ENCODE measurements around a stretch of chr9.

GRCh38 chr9:76835843-76836429, 70.0 kb downstream of the PRUNE2 start:
- PRO-cap: bidirectional peak, plus-strand start at chr9:76835924, minus-strand start at chr9:76835682; bidirectional peak, plus-strand start at chr9:76836202, minus-strand start at chr9:76836207
- RAMPAGE, long total RNA, 4 experiments: no peak in any of the 4 experiments

DNA sequence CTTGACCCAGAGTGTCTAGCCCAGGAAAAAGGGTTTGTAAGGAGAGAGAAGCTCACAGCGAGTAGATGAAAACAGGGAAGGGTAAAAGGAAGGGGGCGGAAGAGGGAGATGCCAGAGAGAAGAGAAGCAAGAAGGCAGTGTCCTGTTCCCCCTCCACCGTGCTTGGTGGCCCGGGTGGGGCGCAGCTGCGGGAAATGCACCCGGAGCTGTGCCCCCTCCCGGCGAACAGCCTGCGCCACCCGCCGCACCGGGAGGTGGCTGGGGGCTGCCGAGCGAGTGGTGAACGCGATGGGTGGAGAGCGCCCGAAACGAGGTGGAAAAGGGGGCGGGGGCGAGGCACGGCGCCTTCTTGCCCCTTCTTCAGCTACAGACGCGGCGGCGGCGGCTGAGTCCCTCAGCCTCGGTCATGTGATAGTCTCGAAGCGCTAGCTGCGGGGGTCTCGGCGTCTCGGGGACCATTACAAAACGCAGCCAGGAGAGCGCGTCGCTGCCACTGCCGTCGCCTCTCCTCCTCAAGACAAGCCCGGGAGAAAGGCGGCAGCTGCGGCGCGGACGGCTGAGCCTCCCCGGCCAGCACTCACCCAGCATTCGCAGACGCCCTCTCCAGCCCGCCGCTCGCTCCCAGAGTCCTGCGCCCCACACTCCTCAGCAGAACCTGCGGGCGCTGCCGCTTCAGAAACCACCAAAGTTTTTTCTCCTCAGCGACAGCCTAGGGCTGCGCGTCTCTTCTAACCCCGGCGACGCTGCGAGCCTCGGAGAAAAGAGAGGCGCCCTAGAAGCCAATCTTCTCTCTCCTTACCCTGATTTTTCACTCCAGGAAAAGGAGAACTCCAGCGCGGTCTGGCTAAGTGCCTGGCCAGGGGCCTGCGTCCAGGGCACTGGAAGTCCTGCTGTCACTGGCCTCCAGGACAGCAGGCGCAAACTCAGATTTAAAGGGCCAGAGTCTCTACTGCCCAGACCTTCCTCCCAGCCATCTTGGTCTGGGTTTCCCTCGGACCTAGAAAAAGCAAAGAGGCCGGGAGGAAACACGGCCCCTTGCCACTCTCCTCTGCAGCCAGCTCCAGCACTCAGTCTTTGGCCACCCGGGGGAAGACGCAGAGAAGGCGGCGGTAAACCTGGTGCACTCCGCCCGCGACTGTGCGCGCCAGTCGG, 825 bp upstream of the FOXB2 start:
- PRO-cap: no peak
- RAMPAGE, long total RNA, 4 experiments: no peak in any of the 4 experiments

- PRO-cap: no peak
- RAMPAGE, long total RNA, 4 experiments: no peak in any of the 4 experiments
These were observed 191.7 kb downstream of the VPS13A start for GRCh38 chr9:77369048-77369454.

DNA sequence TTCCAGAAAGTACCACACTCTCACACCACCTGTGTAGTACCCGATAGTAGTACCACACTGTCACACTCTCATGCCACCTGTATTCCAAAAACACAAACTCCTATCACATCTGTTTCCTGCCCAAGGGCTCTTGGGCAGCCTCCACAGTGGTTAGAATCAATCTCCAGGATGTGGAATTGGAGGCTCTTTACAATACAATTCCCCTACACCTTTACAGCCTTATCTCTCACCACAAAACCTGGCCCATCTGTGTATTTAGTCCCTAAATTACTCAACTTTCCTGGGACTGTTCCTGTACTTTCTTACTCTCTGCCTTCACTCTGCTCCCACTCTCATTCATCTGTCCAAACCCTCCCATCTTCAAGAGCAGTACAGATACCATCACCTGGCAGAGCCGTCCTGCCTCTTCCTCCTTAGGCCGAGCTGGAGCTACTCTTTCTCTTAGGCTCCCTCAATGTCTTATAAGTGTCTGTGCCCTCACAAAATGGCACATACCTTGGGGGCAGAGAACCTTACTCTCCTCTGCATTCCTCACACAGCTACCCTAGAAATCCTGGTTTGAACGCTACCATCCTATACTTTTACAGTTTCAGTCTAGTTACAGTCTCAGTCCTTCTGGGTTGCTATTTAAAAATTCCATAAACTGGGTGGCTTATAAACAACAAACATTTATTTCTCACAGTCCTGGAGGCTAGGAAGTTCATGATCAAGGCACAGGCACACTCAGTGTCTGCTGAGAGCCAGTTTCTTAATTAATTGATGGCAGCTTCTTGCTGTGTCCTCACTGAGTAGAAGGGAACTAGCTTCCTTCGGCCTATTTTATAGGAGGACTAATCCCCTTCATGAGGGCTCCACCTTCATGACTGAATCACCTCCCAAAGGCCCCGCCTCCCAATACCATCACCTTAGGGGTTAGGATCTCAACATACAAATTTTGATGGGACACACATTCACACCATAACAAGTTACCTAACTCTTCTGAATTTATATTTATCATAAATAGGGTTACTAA, 130.2 kb downstream of the GNAQ start:
- PRO-cap: no peak
- RAMPAGE, long total RNA, 4 experiments: start-site peak on the minus strand in 1 of 4 experiments, centred at position 240 of the sequence, 30 reads per replicate

DNA sequence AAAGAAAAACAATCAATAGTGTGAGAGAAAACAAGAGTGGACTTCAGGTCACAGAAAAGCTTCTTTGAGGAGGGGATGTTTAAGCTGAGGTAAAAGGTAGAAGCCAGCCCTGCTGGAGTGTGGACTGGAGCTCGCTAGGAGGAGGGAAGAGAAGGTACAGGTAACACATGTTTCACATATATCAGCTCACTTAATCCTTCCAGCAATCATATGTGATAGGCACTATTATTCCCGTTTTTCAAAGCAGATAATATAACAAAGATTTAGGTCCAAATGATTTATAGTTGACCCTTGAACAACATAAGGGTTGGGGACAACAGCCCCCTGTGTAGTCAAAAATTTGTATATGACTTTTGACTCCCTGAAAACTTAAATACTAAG, 341.5 kb downstream of the PSAT1 start:
- PRO-cap: no peak
- RAMPAGE, long total RNA, 4 experiments: no peak in any of the 4 experiments

DNA sequence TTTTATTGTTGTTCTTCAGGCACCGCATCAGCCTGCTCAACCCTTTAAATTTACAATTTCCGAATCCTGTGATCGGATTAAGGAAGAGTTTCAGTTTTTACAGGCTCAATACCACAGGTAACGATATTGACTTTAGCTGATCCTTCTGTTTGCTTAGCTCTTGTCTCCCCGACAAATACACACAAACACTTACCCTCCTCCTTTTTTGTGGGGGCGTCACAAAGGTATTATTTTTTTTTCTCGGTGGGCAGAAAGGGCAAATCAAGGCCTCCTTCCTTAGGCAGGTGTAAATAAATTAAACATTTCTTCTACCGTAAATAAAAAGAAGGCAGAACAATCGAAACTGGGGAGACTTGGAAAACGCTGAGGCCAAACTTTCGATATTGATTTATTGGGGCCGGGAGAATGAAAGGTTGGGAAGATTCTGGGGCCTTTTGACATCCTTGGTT, 1.9 kb downstream of the TLE4 start:
- PRO-cap: no peak
- RAMPAGE, long total RNA, 4 experiments: no peak in any of the 4 experiments

GRCh38 chr9:81306149-81306405, 383.3 kb downstream of the TLE1 start:
- PRO-cap: no peak
- RAMPAGE, long total RNA, 4 experiments: no peak in any of the 4 experiments

- PRO-cap: no peak
- RAMPAGE, long total RNA, 4 experiments: no peak in any of the 4 experiments
These were observed 316.7 kb downstream of the TLE1 start for GRCh38 chr9:81372489-81373125.

DNA sequence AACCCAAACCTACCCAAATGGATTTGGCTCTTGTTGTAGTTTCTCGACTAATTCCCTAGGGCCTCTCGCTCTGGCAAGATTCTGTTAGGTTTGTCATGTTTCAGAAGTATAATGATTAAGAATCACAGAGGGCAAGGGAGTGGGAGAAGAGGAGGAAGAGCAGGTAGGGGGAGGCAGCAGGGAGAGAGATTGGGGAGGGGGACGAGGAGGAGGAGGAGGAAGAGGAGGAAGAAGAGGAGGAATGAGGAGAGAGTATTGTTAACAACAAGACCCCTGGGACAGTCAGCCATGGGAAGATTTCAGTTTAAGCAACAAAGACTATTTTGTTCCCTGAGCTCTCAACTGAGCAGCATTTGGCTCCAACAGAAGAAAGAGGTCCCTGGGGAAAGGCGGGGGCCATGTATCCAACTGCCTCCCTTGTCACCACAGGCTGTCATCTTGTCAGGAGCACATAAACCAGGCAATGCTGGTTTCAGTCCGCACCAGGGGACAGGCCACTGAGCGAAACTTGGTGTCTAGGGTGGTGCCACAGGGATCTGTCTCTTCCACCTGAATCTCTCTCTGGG, 316.1 kb downstream of the TLE1 start:
- PRO-cap: no peak
- RAMPAGE, long total RNA, 4 experiments: no peak in any of the 4 experiments

GRCh38 chr9:81686670-81687040, 2.7 kb downstream of the TLE1 start:
- PRO-cap: no peak
- RAMPAGE, long total RNA, 4 experiments: no peak in any of the 4 experiments

GRCh38 chr9:81690127-81691011, 1.0 kb upstream of the TLE1 start:
- PRO-cap: unidirectional peak, plus-strand start at chr9:81690368
- RAMPAGE, long total RNA, 4 experiments: no peak in any of the 4 experiments

DNA sequence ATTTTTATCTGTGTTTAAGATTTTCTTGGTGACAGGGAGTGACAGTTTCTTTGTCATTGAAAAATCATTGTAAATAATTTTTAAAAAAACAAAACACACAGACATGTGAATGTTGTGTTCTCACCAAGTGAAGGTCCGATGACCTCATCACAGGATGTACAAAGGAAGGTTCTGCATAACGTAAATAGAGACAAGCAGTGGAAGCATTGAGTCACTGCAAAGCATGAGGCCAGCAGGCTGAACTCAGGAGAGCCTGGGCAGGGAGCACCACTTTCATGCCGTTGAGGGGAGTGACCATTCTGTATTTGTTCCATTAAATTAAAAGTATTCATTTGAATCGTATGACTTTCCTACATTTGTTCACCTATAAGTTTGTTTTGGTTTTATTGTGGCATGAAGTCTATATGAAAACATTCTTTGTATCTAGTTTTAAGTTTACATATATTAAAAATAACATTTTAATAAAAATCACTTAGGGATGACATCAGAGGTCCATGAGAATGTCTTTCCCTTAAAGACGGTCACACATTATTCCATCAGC, 70.4 kb upstream of the TLE1 start:
- PRO-cap: no peak
- RAMPAGE, long total RNA, 4 experiments: no peak in any of the 4 experiments

DNA sequence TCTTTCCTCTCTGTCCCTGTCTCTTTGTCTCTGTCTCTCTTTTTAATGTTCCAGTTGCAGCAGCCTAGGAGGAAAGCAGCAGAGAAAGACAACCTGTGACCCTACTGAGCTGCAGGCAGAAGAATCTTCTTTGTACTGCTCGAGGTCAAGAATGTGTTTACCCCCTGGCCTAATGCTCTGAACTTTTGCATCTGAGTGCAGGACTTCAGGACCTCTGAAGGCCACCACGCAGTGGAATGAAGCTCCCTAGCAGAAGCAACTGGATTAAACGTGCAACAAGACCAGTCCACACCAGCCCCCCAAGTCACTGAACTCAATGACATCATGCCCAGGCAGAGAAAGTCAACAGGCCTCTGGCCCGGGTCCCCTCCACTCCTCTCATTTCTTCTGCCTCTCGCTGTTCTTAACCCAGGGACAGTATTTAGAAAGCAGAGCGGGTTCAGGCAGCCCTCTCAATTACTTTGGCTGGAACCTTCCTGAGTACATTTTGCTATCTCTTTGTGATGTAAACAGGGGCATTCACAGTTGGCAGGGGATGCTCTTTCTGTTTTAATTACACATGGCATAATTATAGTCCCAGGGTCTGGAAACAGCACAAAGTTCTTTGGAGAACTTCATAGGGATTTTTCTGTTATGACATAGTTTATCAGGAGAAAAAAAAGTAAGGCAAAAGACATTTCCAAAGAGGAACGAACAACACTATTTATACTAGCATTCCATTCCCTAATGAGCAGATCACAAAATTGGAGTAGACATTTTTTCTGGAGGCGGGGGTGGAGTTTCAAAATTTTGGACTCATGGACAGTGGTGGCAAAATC, 108.3 kb upstream of the SPATA31D4 start:
- PRO-cap: no peak
- RAMPAGE, long total RNA, 4 experiments: no peak in any of the 4 experiments

DNA sequence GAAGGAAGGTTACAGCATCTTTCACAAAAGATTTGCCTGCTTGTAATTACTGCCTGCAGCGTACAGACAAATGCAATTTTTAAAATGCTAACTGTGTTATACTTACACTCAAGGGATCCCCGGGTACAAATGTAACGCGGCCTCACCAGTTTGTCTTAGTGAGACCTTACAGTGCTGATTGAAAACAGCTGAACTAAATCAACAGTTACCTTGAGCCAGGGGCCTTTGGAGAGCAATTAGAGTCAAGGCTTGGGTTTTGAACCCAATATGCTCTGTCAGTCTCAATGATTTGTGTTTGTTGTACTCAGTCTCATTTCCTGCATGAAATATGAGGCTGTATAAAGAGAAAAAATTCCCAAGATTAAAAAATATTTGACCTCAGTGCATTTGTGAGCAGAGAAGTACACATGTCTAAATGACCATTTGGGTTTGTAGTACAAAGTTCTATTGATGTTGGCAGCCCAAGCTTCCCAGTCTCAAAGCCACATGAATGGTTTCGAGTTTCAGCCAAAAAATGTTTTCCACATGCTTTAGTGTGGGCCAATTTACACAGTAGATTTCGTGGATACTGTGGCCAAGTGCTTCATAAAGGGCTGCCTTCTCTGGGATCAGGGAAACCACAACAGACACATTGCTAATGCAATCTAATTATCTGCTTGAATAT, 500.0 kb downstream of the SPATA31D1 start:
- PRO-cap: no peak
- RAMPAGE, long total RNA, 4 experiments: no peak in any of the 4 experiments

- PRO-cap: no peak
- RAMPAGE, long total RNA, 4 experiments: no peak in any of the 4 experiments
These were observed 465.5 kb downstream of the RASEF start for GRCh38 chr9:82597256-82598026.

DNA sequence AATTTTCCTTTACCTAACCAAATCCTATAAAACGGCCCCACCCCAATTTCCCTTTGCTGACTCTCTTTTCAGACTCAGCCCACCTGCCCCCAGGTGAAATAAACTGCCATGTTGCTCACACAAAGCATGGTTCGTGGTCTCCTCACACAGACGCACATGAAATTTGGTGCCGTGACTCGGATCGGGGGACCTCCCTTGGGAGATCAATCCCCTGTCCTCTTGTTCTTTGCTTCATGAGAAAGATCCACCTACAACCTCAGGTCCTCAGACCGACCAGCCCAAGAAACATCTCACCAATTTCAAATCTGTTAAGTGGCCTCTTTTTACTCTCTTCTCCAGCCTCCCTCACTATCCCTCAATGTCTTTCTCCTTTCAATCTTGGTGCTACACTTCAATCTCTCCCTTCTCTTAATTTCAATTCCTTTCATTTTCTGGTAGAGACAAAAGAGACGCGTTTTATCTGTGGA, 178.9 kb downstream of the RASEF start:
- PRO-cap: no peak
- RAMPAGE, long total RNA, 4 experiments: no peak in any of the 4 experiments

GRCh38 chr9:83041466-83042354, 21.2 kb downstream of the RASEF start:
- PRO-cap: no peak
- RAMPAGE, long total RNA, 4 experiments: no peak in any of the 4 experiments

GRCh38 chr9:83047885-83048664, 14.9 kb downstream of the RASEF start:
- PRO-cap: no peak
- RAMPAGE, long total RNA, 4 experiments: no peak in any of the 4 experiments

- PRO-cap: no peak
- RAMPAGE, long total RNA, 4 experiments: no peak in any of the 4 experiments
These were observed 203.9 kb upstream of the RASEF start for GRCh38 chr9:83266446-83267656.

DNA sequence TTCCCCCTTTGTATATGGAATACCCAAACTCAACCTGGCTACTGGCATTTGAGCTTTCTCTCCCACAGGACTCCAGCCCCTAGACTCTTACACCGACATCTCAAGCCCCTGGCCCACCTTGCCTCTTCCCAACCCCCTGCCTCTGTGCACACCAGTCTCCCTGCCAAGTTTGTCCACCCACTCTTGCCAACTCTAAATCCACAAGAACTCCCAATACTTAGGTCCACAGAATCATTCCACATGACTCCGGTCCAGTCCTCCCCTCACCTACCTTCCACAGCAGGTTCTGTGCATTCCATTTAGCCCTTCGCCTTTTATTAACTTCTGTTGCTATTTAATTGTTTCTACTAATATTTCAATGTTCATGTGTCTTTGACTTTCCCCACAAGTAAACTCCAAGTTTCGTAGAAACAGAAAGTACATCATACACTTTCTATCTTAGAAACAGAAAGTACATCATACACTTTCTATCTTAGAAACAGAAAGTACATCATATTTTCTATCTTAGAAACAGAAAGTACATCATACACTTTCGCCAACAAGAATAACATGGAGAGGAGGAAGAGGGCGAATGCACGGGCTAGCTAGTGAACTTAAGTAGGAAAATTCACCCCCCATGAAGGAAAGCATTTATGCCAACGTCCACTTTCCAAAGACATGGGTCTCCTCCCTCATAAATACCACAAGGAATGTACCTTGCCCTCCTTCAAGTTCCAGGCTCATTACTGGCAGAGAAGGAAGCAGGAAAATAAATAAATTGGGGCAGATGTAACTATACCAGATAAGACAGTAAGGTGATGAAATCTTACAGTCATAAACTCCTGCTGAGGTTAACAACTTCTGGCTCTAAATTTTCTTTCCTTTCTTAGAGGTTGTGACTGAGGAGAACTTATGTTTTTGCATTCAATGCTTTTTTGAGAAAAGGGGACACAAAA, 64.8 kb downstream of the FRMD3 start:
- PRO-cap: no peak
- RAMPAGE, long total RNA, 4 experiments: no peak in any of the 4 experiments